ENCODE measurements around a stretch of chr14.

DNA sequence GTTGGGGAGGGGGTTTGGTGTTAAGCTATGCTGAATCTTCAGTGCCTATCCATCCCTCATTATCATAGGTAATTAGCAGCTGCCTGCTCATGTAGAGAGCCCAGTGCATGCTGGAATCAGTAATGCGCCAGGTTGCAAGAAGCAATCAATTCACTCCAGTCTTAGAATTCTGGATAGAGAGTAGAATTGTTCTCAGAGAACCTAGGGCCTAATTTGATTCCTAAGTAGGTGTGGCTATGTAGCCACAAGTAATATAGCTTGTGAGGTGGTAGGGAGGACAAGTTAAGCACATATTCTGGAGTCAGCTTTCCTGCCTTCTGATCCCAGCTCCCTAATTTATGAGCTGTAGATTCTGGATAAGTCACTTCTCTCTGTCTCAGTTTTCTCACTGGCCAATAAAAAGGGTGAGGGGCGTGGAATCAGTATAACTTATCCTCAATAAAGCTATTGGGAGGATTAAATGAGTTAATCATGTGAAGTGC is 2.9 kb upstream of the SNW1 start:
- PRO-cap = no peak

DNA sequence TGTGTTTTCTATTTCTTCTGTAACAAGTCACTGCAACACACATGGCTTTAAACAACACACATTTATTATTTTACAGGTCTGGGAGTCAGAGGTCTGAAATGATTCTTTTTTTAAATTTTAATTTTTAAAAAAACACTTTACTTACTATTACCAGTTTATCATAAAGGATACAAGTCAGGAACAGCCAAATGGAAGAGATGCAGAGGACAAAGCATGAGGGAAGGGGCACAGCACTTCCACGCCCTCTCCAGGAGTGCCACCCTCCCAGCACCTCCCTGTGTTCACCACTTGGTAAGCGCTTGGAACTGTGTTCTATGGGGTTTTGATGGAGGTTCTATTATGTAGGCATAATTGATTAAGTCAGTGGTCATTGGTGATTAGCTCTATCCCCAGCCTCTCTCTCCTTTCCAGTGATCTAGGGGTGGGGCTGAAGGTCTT is 69.7 kb upstream of the NRXN3 start:
- PRO-cap = no peak

DNA sequence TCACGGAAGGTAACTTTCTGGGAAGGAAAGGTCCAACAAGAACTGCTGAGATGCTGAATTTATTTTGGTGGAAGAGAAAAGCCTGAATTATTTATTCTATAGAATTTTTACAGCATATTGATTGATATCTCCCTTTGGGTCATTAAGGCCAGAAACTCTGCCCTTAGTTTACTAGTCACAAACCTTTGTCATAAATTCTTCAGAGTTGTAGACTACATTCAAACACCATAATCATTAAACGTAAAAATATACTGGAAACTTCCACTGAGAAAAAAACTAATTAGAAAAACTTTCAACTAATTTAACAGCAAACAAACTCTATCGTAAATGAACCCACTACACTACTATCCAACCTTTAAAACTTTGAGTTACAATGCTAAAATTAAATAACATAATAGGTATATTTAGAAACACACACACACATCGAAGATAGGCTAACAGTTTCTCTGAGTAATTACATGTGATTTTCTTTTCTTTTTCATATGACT is 55.9 kb upstream of the DIO2 start:
- PRO-cap = no peak

DNA sequence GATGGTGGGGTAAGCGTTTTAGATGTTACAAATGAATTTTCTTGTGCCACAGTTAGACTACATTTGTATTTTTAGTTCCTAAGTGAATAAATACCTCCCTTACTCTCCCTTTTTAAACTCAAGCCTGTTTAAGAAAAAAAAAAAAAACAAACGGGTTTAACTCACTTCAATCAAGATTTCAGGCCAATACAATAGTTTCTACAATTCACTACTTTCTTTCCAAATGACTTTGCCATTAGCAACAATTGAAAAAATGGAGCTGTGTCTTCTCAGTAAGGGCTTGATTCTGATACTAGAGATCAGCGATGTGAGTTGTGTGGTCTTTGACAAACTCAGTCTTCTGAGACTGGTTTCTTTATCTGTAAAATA is 312.6 kb downstream of the CEP128 start:
- PRO-cap = no peak

DNA sequence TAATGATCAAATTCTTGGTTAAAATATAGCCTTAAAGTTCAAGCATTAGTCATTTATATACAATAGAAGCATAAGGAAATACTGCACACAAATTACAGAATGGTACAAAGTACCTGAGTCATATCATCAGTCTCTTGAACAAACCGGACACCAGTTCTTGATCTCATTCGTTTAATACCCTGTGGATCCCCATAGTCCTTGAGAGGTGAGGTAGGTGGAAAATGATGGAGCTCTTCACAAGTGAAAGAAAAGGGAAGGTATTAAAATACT is 36.9 kb downstream of the CEP128 start:
- PRO-cap = no peak

- PRO-cap = no peak
These were observed 10.3 kb downstream of the CEP128 start for GRCh38 chr14:80930702-80932111.

GRCh38 chr14:80959301-80960154 is 4.1 kb downstream of the TSHR start:
- PRO-cap = unidirectional peak, plus-strand start at chr14:80959650

GRCh38 chr14:81195992-81196561 is 24.7 kb downstream of the GTF2A1 start:
- PRO-cap = no peak

DNA sequence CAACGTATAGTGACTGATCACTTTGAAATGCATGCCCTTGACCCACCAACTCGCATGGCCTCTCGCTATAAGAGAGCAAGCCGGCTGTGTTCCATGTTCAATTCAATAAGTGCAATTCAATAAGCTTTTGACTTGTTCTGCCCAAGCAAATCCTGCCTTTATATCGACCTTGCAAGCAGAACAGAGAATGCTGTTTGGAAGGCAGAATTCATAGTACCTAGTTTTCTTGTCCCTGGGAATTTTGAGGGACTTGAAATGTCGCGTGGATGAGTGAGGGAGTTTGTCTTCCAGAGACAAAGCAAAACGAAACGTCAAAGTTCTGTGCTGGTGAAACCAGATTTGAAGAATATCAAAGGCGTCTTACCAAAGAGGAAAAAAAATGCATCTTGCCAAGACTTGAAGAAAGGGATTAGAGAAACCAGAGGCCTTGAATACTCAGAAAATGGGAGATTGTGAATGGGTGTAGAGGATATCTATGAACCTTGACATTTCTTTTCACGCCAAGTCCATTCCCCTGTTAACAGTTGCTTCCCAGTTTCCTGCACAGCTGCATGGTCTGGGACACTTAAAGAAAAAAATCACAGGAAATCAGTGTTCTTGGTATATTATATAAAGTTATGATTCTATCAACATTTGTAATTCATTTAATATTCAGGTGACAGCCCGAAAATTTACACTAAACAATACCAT is 1.2 kb upstream of the GTF2A1 start:
- PRO-cap = no peak

GRCh38 chr14:81323032-81323524 is 77.0 kb downstream of the STON2 start:
- PRO-cap = no peak

DNA sequence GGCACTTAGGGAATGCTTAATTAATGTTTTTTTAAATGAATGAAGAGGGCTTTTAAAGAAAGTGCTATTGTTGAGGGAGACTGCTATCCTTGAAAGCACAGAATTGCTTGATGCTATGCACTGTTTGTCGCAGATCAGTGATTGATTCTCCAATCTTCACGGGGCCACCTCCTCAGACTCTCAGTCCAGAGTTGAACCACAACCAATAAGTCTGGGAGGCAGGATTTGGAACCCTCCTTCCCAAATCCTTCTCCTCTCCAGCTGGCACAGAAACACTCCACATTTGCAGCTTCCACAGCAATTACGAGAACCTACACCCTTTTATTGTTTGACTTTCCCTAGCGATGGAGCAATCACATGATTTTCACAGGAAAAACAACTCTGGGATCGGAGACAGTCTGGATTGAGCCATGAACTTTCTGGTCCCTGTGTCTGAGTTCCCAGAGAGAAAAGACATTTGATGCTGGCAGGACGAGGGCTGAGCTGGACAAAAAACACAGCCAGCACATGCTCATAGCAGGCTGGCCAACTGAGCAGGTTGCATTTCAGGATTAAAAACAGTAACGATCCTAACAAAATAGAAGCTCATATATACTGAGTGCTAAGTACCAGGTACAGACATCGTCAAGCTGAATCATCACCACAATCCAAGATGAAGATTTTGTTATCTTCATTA is 49.0 kb upstream of the STON2 start:
- PRO-cap = no peak

GRCh38 chr14:81529398-81529859 is 4.2 kb downstream of the SEL1L start:
- PRO-cap = no peak

- PRO-cap = no peak
These were observed 970.4 kb upstream of the SEL1L start for GRCh38 chr14:82504147-82504391.

GRCh38 chr14:82642249-82642922 is 1108.7 kb upstream of the SEL1L start:
- PRO-cap = no peak

DNA sequence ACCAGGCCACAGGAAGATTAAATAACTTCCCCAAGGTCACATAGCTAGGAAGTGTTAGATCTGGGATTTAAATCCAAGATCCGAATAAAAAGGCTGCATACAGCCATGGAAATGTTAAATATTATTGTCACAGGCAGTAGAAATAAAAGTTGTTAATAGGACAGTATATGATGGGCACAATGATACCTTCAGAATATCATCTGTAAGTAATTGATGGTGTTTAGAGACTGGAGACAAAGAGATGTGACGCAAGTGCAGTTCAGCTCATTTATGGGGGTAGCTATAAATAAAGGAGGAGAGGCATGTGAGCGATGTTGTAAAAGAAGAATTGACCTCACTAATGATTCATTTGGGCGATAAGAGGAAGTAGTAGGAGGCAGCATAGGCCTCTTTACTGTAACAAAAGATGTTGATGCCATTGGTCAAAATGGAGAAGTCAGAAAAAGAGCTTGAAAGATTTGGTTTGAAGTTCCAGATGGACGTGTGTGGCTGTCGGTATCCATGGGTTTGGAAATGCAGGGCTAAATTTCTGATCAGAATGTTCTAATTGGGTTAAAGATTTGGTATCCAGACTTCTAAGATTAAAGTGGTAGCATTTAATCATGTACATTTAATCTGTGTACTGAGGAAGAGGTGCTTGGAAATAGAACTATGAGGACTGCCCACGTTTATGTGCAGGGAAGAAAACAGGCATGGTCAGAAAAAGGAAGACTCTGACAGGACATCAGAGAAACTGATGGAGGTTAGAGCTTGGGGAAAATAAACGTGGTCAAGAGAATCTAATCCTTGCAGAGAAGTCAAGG is 70.1 kb downstream of the FLRT2 start:
- PRO-cap = no peak

DNA sequence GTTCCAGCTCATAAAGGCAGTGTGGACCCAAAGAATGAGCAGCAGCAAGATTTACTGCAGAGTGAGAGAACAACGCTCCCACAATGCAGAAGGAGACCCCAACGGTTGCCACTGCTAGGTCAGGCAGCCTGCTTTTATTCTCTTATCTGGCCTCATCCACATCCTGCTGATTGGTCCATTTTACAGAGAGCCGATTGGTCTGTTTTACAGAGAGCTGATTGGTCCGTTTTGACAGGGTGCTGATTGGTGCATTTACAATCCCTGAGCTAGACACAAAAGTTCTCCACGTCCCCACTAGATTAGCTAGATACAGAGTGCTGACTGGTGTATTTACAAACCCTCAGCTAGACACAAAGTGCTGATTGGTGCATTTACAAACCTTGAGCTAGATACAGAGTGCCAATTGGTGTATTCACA is 1088.1 kb downstream of the GALC start:
- PRO-cap = no peak

- PRO-cap = no peak
These were observed 381.5 kb downstream of the GALC start for GRCh38 chr14:87611588-87611833.

- PRO-cap = no peak
These were observed 29.7 kb downstream of the GALC start for GRCh38 chr14:87963260-87963718.

GRCh38 chr14:88006074-88007014 is 1.4 kb downstream of the GPR65 start:
- PRO-cap = bidirectional peak, plus-strand start at chr14:88006514, minus-strand start at chr14:88006420

GRCh38 chr14:88189010-88189814 is 133.9 kb downstream of the KCNK10 start:
- PRO-cap = no peak

Measured in bile duct (tissue), 1 donor.